ENCODE results near the gene NDUFV2.

- PRO-cap = no peak
Observed at GRCh38 chr18:5630130-5630922, 86.5 kb upstream of the EPB41L3 start.

- PRO-cap = no peak
Observed at GRCh38 chr18:6248988-6249416, 165.7 kb downstream of the L3MBTL4 start.

- PRO-cap = no peak
Observed at GRCh38 chr18:6406164-6406685, 8.5 kb downstream of the L3MBTL4 start.

DNA sequence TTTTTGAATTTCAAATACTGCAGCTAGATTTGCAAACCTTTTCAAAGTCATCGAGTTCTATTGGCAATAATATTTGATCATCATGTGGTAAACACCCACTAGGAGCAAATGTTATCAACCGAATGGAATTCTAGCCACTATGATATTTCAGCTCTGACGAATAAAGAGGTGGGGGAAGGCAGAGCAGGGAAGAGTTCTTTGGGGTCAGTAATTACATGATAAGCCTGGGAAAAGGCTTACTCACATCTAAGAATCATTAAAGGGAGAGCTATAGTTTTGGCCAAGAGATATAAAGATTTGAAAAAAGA, 104.9 kb upstream of the ARHGAP28 start:
- PRO-cap = no peak

GRCh38 chr18:6763450-6763870, 33.9 kb downstream of the ARHGAP28 start:
- PRO-cap = no peak

- PRO-cap = no peak
Observed at GRCh38 chr18:7116129-7116767, 1.3 kb downstream of the LAMA1 start.

GRCh38 chr18:7561928-7562505, 5.1 kb upstream of the PTPRM start:
- PRO-cap = no peak

DNA sequence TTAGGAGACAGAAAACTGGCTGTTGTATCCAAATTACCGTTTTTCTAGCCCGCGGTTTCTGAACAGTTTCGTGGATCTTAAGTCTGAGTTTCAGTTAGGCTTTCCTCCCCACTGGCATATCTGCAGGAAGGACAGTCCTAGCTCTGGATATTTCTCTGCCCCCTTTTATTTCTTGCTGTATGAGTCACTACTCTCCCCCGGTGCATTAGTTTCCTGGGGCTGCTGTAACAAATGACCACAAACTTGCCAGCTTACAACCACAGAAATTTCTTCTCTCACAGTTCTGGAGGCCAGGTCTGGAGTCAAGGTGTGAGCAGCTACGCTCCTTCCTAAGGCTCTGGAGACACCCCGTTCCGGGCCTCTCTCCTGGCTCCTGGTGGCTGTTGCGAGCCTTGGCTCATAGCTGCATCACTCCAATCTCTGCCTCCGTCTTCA, 34.0 kb downstream of the PTPRM start:
- PRO-cap = no peak

- PRO-cap = no peak
Observed at GRCh38 chr18:7712012-7713086, 145.2 kb downstream of the PTPRM start.

DNA sequence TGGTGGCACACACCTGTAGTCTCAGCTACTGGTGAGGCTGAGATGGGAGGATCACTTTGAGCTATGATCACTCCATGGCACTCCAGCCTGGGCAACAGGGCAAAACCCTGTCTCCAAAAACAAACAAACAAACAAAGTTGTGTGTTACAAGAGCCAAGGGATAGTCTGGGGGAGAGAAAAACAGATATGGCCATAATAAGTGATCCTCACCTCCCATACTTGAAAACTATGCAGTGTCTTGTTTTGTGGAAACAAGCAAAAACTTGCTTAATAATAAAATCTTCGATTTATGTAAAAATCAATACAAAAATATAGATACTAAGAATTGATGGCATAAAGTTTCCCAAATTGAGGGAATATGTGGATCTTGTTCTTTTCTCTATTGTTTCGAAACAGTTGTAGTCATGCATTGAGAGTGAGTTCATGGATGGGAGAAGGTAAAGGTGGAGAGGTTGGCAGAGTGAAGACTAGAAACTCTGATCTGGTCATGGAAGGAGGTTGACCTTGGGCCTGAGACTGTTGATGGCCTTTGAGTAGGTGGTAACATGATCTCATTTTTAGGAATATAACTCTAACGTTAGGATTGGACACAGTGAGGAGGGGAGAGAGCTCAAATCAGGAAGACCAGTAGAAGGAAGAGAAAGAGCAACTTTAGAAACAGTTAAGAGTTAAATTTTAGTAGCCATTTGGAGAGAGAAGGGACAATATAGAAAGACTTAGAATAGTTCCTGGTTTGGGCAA, 464.6 kb upstream of the RAB12 start:
- PRO-cap = no peak

- PRO-cap = no peak
Observed at GRCh38 chr18:8177176-8177661, 432.0 kb upstream of the RAB12 start.

DNA sequence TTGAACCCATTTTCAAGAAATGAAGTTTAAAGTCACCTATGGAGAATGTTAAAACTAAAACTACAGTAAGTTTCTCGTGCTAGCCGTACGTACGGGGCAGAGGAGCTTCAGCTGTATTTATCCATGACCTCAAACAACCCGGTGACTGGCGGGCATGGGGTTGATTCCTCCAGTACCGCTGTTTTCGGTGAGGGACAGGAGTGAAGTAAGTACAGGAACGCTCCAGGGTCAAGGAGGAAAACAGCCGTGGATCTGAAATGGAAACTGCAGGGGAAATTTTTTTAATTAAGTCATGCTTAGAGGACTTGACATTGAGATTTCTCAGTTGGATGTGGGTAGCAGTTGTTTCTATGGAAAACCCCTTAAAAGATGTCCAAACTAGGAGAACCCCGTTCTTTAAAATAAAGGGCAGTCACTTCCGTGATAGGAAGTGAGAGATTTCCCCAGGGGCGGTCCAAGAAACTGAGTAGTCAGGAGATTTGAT, 1.2 kb downstream of the RAB12 start:
- PRO-cap = no peak

DNA sequence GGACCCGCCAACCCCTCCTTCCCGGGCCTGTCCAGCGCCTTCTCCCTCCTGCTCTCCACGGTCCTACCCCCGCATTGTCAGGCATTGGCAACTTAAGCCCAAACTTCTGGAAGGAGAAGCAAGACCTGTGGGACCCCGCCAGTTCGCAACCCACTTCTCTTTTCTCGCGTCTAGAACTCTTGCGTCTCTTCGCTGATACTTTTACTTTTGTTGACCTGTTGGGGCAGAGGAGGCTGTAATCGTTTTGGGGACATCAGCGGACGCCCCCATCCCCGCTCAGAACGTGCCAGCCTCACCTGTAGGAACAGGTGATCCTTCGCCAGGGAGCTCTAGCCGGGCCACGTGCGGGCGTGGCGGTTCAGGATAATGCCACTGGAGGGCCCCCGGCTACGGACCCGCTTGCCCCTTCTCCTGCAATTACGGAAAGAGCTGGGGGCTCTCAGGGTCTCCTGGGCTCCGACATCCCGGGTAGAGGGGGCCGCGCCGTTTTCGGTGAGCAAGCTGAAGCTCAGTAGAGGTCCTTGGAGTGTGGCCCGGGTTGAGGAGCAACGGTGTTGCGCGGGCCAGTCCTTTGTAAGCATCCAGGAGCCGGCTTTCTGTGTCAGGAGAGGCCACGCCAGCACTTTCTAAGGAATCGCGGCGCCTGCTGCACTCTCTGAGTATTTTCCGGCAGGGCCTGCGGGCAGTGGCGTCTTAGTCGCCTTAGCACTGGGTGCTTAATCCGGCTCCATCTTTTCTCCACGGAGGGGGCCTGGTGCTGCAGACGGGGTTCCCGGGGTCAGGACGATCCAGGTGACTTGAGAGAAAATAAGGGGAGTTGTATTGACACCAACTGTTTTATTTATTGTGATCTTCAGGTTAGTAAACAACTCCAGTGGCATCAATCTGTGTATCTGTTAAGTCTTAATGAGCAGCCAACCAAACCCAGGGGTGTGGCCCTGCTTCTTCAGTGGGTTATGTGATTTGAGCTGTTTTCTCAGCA, 1.7 kb downstream of the MTCL1 start:
- PRO-cap = no peak

GRCh38 chr18:8786885-8787225, 81.5 kb downstream of the MTCL1 start:
- PRO-cap = no peak

DNA sequence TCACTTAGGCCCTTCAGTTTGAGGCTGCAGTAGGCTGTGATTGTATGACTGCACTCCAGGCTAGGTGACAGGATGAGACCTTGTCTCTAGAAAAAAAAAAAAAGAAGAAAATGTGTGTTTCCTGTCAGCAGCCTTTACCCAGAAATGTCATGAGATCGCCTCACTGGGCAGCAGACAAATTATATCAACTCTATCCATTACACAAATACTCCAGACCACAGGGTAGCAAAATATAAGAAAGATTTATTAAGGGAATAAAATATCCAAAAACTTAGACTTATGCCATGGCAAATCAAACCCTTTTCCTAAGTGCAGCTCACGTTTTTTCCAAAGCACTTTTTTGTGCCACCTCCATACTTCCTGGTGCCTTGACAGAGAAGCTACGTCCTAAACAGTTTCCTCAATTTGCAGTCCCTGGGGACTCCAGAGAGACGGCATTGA, 190.7 kb upstream of the NDUFV2 start:
- PRO-cap = no peak

- PRO-cap = no peak
Observed at GRCh38 chr18:8949063-8949676, 153.3 kb upstream of the NDUFV2 start.

DNA sequence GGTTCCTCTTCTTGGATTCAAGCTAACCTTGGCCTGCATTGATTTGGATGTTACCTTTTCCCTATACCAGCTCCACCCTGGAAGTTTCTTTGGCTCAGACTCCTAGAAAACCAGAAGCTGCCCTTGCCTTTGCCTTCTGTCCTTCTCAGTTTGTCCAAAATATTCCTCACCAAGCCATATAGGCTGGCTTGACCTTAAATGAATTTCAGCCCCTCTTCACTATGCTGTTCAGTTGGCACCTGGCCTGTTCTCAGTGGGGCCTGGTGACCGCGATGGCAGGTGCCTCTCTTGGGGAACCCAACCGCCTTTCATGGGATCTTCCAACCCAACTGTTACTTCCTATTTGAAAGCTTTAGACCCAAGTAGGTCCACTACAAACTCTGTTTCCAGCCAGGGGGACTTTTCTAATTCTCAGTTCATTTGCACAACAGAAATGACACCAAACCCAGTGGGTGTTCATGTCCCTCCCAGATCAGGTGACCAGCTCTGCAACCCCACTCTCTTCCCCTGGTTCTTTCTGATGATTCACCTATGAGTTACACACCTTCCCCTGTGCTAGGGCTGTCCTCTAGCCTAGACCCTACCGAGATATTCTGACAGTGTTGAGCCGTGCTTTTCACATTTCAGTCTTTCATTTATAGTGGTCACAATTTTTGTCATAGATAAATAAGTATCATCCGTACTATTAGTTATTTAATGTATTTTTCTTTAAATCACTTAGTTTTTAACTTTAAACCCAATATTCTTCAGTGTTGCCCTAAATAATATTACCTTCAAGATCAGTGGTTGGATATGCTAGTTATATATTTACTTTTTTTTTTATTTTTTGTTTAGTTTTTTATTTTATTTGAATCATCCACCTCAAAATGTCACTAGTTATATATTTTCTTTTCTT, 35.6 kb upstream of the NDUFV2 start:
- PRO-cap = no peak

- PRO-cap = no peak
Observed at GRCh38 chr18:9094569-9095152, 7.8 kb upstream of the NDUFV2 start.

DNA sequence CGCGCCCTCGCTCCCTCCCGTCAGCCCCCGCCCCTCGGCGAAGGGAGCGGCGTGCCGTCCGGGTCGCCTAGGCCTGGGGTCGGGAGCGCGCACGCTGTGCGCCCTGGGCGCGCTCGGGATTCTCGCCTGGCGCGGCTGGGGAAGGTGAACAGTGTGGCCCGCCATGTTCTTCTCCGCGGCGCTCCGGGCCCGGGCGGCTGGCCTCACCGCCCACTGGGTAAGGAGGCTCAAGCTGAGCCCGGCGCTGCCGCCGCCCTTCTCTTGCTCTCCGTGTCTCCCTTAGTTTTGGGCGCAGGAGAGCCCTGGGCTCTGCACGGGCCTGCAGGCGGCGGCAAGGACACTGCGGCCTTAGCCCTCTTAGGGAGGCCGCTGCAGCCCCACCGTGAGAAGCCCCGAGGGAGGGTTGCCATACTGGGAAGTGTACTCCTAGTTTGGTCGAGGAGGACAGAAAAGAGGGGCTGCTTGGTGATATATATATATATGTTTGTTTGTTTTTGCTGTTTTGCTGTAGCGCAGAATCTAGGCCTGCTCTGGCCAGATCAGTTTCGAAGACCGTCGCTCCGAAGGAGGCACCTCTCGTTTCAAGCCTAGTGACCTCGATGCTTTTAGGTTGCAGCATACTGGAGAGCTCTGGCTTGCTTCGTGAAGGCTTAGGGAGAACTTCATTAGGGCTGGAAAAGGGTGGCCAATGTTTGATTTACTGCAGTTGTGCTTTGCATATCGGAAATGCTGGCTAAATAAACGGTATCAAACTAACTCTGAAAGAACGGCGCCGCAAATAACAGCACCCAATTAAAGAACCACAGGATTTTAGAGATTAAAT, at the start of gene NDUFV2:
NDUFV2 (plus strand) TSS at position 119 of the 823 bp plus-strand sequence.
- PRO-cap = bidirectional peak, plus-strand start at position 169 of the sequence, minus-strand start outside the sequence

- PRO-cap = no peak
Observed at GRCh38 chr18:9113053-9114176, 10.9 kb downstream of the NDUFV2 start.